Upper lobe of left lung (tissue), 5 donors: ENCODE data around the genes DAB2IP and MORN5.

DNA sequence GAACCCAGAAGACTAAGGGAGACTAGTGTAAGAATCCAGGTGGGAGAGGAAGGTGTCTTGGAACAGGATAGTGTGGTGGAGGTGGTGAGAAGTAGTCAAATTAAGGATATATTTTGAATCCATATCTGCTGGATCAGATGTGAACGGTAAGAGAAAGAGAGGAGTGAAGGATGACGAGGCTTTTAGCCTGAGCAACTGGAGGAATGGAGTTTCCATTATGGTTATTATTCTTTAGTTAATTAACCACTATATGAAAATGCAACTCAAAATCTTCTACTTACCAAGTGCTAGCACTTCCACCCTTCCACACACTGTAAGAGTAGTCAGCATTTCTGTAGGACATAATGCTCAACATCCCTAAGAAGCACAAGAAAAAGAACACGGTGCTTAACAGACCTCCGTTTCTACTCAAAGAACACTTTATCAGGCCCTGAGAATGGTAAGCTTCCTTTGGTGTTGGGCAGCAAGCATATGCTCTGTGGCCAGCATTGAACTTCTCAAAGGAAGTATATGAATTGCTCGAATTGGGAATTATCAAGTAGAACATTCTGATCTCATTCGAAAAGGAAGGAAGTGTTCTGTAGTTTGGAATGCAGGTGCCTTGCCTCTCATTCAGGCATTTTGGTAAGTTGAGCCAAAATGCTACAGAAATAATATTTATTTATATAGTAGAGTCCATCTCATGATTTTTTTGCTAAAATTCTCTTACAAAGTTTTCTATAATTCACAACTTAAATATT, 61.1 kb downstream of the C5 start:
- PRO-cap, 2 experiments: no peak in any of the 2 experiments
- RAMPAGE, long total RNA, 4 experiments: no peak in any of the 4 experiments

- PRO-cap, 2 experiments: no peak in any of the 2 experiments
- RAMPAGE, long total RNA, 4 experiments: no peak in any of the 4 experiments
Measured at GRCh38 chr9:121002565-121002985, 47.5 kb downstream of the C5 start.

GRCh38 chr9:121268462-121269370, 754 bp downstream of the GSN start:
- PRO-cap, 2 experiments: peak in 1 of 2 experiments; most common plus-strand start chr9:121269239 (in 1); most common minus-strand start chr9:121268692 (in 1)
- RAMPAGE, long total RNA, 4 experiments: no peak in any of the 4 experiments

DNA sequence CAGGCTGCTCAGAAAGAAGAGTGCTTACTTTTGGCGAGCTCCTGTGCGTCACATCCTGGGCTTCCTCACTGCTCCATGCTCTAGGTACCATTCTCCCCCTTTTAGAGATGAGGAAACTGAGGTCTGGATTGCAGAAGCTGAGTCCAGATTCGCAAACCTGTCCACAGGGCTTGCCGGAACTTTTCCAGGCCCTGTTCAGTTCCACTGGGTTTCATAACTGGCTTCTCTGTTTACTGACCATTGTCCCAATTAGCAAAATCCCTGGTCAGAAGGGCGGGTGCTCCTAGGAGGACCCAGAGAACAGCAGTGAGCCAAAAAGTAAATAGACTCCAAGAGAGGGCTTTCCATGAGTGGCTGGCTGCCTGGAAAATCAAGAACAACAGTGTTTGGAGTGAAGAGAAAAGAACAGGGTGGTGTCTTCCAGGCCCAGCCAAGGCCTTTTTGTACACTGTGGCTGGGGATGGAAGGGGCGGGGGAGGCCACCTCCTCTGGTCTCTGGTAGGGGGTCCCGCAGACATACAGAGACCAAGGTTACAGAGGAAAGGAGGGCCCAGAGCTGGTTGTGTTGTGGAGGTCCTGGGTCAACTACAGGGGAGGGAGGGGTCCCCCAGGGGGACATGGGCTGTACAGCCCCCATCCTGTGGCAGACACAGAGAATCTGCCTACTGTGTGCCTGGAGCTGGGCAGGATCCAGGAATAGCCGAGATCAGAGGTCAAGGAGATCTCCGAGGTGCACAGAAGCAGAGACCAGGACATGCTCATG, 27.3 kb downstream of the GSN start:
- PRO-cap, 2 experiments: peak in 1 of 2 experiments; most common plus-strand start position 373 of the sequence (in 1); most common minus-strand start position 219 of the sequence (in 1)
- RAMPAGE, long total RNA, 4 experiments: no peak in any of the 4 experiments

DNA sequence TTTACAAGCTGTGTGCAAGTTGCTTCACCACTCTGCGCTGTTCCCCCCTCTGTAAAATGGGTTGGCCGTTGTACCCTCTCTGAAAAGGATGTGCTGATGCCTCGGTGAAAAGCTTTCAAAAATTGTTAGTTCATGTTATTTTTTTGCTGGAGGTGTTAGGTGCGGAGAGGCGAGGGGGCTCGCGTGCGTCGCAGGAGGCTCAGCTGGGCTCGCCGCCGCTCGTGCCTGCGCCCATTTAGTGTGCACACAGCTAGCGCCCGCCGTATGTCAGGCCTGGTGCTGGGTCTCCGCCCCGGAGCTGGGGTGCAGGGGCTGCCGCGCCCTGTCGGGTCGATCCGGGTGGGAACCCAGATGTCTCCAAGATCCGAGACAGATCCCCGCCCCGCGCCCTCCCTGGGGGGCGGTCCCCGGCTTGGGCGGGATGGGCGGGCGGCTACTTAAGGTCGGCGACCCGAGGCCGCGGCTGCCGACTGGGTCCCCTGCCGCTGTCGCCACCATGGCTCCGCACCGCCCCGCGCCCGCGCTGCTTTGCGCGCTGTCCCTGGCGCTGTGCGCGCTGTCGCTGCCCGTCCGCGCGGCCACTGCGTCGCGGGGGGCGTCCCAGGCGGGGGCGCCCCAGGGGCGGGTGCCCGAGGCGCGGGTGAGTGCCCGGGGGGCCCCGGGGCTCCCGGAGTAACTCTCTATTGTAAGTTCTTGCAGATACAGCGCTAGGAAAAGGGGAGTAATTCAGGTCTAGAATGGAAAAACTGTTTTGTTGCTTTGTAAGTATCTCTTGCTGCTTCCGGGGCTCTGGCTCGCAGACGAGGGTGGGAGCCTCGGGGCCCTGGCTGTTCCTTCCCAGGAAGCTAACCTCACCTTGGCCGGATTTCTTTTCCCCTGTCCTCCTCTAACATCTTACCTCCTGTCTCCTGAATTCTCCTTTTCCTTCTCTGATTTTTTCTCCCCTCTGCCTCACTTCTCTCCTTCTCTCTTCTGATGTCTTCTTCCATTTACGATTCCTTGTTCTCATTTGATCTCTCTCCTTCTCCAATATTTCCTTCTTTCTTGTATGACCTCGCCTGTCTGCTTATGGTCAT, 31.7 kb downstream of the GSN start:
- PRO-cap, 2 experiments: peak in 2 of 2 experiments; most common plus-strand start position 463 of the sequence (in 1); most common minus-strand start position 530 of the sequence (in 2)
- RAMPAGE, long total RNA, 4 experiments: no peak in any of the 4 experiments

- PRO-cap, 2 experiments: no peak in any of the 2 experiments
- RAMPAGE, long total RNA, 4 experiments: start-site peak on the plus strand in 1 of 4 experiments, at chr9:121309901-121309971 at its widest, 44 reads per replicate
Measured at GRCh38 chr9:121309521-121310226, 41.7 kb downstream of the GSN start.

DNA sequence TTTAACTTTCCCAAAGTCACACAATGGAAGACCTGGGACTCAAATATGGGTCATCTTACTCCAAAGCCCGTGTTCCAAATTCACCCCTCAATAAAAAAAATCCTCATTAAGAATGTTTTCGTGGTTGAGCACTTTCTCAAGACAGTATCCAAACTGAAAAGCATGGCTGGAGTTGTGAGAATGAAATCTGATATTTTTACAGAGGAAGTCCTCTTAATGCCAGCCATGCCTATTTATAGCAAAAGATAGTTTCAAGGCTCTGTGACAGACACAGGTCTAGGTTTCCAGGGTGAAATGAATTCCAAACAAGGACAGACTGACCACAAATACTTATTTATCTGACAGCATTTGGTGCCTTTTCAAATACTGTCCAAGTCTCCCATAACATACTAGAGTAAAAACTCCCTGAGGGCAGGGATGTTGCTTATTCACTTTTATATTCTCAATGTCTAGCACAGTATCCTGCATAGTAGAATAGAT, 10.3 kb downstream of the STOM start:
- PRO-cap, 2 experiments: no peak in any of the 2 experiments
- RAMPAGE, long total RNA, 4 experiments: no peak in any of the 4 experiments

GRCh38 chr9:121478932-121479653, 20.6 kb downstream of the GGTA1 start:
- PRO-cap, 2 experiments: no peak in any of the 2 experiments
- RAMPAGE, long total RNA, 4 experiments: no peak in any of the 4 experiments

GRCh38 chr9:121567356-121568200, 67.9 kb upstream of the GGTA1 start:
- PRO-cap, 2 experiments: peak in 1 of 2 experiments; most common plus-strand start chr9:121567675 (in 1); most common minus-strand start chr9:121567589 (in 1)
- RAMPAGE, long total RNA, 4 experiments: no peak in any of the 4 experiments

GRCh38 chr9:121613036-121613596, 38.3 kb upstream of the DAB2IP start:
- PRO-cap, 2 experiments: peak in 1 of 2 experiments; most common minus-strand start chr9:121613144 (in 1)
- RAMPAGE, long total RNA, 4 experiments: no peak in any of the 4 experiments

- PRO-cap, 2 experiments: peak in 1 of 2 experiments; most common plus-strand start chr9:121646690 (in 1); most common minus-strand start chr9:121646361 (in 1)
- RAMPAGE, long total RNA, 4 experiments: no peak in any of the 4 experiments
Measured at GRCh38 chr9:121646069-121646880, 5.2 kb upstream of the DAB2IP start.

- PRO-cap, 2 experiments: peak in 2 of 2 experiments; most common plus-strand start chr9:121651640 (in 2); most common minus-strand start chr9:121651513 (in 1)
- RAMPAGE, long total RNA, 4 experiments: no peak in any of the 4 experiments
Measured at GRCh38 chr9:121651159-121652132, at the start of gene DAB2IP. Gene DAB2IP, plus strand, starts transcription at chr9:121651634.

DNA sequence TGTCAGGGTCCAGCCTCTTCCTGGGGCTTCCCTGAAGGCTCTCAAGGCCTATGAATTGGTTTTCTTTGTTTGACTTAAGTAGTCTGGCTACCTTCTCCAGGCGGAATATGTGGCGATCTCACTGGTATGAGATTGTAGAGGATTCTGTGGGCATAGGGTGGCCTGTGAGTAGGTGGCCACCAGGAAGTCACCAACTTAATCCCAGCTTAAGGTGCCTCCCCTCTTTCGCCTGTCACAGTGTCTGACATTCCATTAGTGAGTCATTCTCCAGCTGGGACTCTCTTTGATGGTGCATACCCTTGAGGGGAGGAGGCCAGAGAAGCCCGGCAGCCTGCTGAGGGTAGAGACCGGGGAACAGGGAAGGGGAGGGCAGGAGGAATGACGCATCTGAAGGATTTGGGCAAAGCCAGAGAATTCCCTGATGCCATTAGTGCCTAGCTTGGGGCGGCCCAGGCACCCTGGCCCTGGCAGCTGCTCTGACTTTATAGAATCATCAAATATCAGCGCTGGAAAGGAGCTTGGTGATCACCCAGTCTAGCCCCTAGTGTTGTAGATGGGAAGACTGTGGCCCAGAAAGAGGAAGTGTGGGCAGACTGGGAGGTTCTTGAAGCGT, 41.2 kb downstream of the DAB2IP start:
- PRO-cap, 2 experiments: peak in 1 of 2 experiments; most common plus-strand start position 316 of the sequence (in 1)
- RAMPAGE, long total RNA, 4 experiments: no peak in any of the 4 experiments

- PRO-cap, 2 experiments: peak in 1 of 2 experiments; most common minus-strand start chr9:121724207 (in 1)
- RAMPAGE, long total RNA, 4 experiments: no peak in any of the 4 experiments
Measured at GRCh38 chr9:121723934-121724550, 72.6 kb downstream of the DAB2IP start.

- PRO-cap, 2 experiments: no peak in any of the 2 experiments
- RAMPAGE, long total RNA, 4 experiments: no peak in any of the 4 experiments
Measured at GRCh38 chr9:121735733-121736098, 84.3 kb downstream of the DAB2IP start.

DNA sequence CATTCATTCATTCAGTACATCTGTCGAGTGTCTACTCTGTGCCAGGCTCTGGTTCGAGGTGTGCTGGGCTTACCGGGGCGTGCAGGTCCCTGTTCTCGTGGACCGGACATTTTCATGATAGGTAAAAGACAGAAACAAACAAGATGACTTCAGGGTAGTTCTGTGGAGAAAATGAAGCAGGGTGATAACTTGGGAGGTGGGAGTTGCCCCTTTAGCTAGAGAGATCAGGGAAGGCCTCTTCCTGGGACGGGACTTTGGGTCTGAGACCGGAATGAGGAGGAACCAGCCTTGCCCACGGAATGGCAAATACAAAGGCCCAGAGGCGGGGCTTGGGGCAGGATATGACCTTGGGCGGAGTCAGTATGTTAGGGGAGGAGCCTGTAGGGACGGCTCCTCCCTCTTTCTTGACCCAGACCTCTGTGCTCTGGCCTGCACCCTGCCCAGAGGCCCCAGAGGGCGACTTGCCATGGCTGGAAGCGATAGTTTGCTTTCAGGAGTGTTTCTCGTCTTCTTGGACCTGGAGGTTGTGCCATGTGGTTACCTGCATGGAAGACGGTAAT, 85.4 kb downstream of the DAB2IP start:
- PRO-cap, 2 experiments: peak in 2 of 2 experiments; most common plus-strand start position 443 of the sequence (in 1); most common minus-strand start position 262 of the sequence (in 2)
- RAMPAGE, long total RNA, 4 experiments: start-site peak on the plus strand in 2 of 4 experiments, centred at positions 440 to 445 of the sequence, 23 to 85 reads per replicate

GRCh38 chr9:121748440-121749475, 97.3 kb downstream of the DAB2IP start:
- PRO-cap, 2 experiments: peak in 1 of 2 experiments; most common plus-strand start chr9:121749188 (in 1); most common minus-strand start chr9:121748838 (in 1)
- RAMPAGE, long total RNA, 4 experiments: no peak in any of the 4 experiments

DNA sequence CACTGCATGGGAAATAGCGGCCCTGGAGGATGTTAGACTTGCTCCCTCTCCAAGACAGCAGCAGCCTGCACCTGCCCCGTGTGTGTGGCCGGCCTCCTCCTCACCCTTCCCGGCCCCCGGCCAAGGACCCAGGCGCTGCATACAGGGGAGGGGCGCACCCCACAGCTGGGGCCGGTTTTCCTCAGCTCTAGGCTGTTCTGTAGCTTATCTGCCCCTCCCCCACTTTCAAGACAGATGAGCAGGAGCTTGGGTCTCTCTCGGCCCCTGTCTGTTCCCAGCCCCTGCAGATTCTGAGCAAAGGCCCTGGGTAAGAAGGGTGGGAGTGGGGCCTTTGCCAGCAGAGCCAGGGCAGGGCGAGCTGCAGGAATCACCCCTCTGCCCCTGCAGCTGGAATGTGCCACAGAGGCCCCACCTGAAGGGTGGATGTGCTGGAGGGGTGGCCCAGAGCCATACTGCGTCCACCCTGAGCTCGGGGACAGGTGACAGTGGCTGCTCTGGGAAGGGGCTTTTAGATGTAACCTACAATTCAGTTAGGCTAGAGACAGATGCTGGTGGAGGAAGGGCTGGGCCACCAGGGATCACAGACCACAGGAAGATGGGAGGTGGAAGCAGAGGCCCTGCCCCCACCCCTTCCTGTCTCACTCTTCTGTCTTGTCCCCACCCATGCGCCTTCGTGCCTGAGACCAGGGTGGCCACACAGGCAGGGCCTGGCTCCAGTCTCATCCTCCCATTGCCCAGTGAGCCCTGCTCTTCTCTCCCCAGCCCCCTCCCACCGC, 132.4 kb downstream of the DAB2IP start:
- PRO-cap, 2 experiments: no peak in any of the 2 experiments
- RAMPAGE, long total RNA, 4 experiments: no peak in any of the 4 experiments

- PRO-cap, 2 experiments: no peak in any of the 2 experiments
- RAMPAGE, long total RNA, 4 experiments: no peak in any of the 4 experiments
Measured at GRCh38 chr9:121860772-121861126, 209.3 kb downstream of the DAB2IP start.

- PRO-cap, 2 experiments: peak in 2 of 2 experiments; most common plus-strand start chr9:122159928 (in 1); most common minus-strand start chr9:122159748 (in 1)
- RAMPAGE, long total RNA, 4 experiments: start-site peak on the plus strand in 4 of 4 experiments, at chr9:122159916-122159955 at its widest, 15 to 543 reads per replicate; start-site peak on the minus strand in 4 of 4 experiments, at chr9:122159733-122159783 at its widest, 22 to 473 reads per replicate
Measured at GRCh38 chr9:122159564-122160269, at the start of gene MORN5. Gene MORN5, plus strand, starts transcription at chr9:122159908.